ENCODE measurements around a stretch of chr1.

- PRO-cap, 2 experiments, result no peak in any of the 2 experiments
- RAMPAGE, long total RNA, 5 experiments, result no peak in any of the 5 experiments
Measured at GRCh38 chr1:233332004-233332583, 4.6 kb downstream of the MAP3K21 start.

DNA sequence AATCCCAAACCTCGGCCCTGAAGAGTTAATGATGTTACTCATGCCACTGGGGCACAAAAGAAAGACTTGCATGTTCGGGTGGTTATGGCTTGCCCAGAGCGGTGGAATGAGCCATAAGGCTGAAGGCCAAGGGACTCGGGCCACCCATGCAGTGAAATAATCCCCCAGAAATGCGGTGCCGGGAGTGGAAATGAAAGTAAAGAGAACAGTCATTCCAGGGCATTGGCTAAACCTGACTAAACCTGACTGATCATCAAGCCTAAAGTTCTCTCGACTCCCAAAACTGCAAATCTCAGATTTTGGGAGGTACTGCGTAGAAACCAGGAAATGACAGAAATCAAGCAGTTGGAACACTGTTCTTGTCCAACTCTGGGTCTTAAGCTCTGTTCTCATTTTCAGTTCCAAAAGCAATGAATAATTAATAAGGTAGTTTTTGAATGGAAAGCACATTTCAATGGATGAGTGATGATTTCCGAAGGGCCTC lies 20.8 kb upstream of the TARBP1 start:
- PRO-cap, 2 experiments, result peak in 1 of 2 experiments; most common plus-strand start position 229 of the sequence (in 1)
- RAMPAGE, long total RNA, 5 experiments, result no peak in any of the 5 experiments

DNA sequence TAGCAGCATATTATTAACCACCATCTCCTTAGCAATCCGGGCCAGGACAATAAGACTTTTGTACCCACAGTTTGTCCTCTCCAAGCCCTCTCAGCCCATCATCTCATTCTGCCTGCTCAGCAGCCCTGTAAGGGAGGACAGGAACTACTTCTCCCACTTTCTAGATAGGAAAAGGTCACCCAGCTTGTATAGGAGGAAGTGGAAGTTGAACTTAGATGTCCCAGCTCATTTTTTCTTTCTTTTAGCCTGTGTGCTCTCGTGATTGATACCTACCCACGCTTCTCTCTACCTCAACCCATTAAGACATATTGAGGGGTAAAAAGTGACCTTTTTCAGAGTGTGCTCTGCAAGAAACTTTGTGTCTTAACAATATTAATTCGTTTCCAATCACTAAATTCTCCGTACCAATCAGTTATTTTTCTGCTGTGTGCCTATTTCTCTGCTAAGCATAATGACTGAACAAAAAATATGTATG lies 49.6 kb upstream of the TARBP1 start:
- PRO-cap, 2 experiments, result no peak in any of the 2 experiments
- RAMPAGE, long total RNA, 5 experiments, result no peak in any of the 5 experiments

- PRO-cap, 2 experiments, result peak in 2 of 2 experiments; most common plus-strand start chr1:234539096 (in 1); most common minus-strand start chr1:234539046 (in 2)
- RAMPAGE, long total RNA, 5 experiments, result no peak in any of the 5 experiments
Measured at GRCh38 chr1:234538772-234539559, 60.0 kb upstream of the TARBP1 start.

DNA sequence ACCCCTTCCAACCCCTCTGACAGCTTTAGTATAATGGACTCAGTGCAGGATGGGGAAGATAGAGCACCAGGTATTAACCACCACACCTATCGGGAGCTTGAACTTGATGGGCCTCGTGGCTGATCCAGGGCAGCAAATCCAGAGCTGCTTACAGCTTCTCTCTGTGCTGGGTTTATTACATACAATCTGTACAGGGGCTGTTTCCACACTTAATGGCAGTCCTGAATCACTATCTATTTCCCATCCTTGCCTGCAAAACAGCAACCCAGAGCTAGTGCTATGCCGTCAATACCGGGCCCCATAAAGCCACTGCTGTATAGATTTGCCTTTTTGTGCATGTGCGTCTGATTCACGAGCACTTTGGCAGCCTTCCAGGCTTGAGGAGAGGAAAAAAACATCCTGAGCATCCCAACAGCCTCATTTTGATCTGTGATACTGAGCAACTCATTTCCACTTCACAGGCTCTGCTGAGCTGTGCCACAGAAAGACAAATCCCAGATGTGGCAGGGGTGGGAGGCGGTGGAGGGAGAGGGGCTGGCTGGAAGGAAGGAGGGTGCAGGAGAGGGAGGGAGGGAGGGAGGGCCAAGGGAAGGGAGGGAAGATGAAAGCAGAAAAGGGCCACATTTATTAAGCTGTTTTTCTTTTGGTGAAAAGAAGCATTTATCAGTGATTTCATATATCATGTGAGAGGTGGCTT lies 65.2 kb upstream of the TARBP1 start:
- PRO-cap, 2 experiments, result peak in 1 of 2 experiments; most common plus-strand start position 420 of the sequence (in 1); most common minus-strand start position 290 of the sequence (in 1)
- RAMPAGE, long total RNA, 5 experiments, result no peak in any of the 5 experiments

GRCh38 chr1:234547002-234547302 lies 63.0 kb downstream of the IRF2BP2 start:
- PRO-cap, 2 experiments, result no peak in any of the 2 experiments
- RAMPAGE, long total RNA, 5 experiments, result no peak in any of the 5 experiments

GRCh38 chr1:234598007-234598364 lies 12.0 kb downstream of the IRF2BP2 start:
- PRO-cap, 2 experiments, result no peak in any of the 2 experiments
- RAMPAGE, long total RNA, 5 experiments, result no peak in any of the 5 experiments

DNA sequence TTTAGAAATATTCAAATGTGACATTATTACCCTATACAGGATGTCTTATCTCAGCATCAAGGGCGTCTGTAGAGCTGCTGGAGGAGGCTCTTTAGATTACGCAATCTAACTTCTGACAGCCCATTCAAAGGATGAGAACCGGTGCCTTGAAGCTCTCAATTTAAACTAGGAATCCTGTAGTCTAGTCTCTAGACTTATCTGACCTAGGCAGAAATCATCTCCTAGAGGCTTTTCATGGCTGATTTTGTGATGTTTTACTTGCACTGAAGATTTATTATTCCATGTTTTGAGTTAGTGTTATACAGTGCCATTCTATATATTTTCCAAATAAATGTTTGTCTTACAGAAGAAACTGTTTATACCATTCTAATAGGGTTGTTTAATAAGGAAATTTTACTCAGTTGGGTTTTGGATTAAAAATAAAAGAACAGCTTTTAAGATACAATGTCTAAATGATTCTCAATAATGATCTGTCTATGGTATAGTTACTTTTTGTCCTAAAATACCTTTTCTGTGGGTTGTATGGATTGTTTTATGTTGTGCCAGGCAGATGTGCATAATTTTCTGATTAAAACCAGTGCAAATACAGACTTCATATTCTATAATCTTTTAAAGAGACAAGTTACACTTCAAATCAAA lies 8.1 kb downstream of the IRF2BP2 start:
- PRO-cap, 2 experiments, result peak in 1 of 2 experiments; most common plus-strand start position 123 of the sequence (in 1)
- RAMPAGE, long total RNA, 5 experiments, result no peak in any of the 5 experiments

DNA sequence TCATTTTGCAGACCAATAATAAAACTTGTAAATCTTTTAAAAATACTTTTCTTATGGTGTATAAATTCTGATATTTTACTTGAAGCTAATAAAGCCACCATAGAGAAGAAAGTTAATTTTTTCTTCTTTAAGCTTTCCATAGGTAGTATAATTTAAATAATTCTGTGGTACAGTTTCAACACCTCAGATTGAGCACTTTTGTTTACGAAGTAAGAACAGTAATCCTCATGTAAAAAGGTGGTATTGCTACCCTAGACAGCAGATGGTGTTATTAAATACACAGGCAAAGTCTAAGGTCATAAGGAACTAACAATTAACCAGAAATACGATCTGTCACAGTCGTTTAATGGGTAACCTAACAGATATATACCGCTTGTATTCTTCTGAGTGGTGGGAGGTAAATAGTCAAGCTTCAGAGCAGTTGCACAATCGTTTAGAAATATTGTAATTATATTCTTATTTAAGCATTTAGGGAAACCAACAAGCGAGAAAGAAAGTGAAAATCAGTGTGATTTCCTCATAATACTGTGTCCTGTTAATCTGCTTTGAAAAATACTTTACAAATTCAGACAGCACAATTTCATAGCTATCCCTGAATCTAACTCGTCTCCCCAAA lies 9.8 kb upstream of the IRF2BP2 start:
- PRO-cap, 2 experiments, result no peak in any of the 2 experiments
- RAMPAGE, long total RNA, 5 experiments, result no peak in any of the 5 experiments

DNA sequence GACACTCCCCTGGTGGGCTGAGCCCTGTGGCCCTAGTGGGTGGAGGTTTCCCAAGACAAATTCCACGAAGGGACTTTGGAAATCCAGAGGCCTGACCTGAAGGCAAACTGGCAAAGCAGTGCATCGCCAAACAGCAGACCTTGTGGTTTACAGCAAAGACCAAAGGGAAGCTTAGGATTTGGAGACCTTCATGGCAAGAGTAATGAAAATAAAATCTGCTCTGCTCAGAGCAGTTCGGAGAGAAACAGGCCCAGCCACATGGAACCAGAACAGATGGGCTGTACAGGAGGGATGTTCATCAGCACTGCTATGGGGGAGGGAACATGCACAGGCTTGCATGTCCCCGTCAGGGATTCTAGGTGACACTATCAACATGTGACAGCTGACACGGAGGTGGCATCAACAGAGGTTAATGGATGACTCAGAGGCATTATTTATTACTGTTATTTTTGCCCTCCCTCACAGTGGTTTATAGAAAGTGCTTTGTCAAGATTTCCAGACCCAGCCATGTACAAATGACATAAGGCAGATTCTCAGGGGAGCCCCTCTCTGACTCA lies 90.1 kb upstream of the IRF2BP2 start:
- PRO-cap, 2 experiments, result peak in 1 of 2 experiments; most common minus-strand start position 309 of the sequence (in 1)
- RAMPAGE, long total RNA, 5 experiments, result no peak in any of the 5 experiments

- PRO-cap, 2 experiments, result peak in 2 of 2 experiments; most common plus-strand start chr1:234720068 (in 1); most common minus-strand start chr1:234719590 (in 1)
- RAMPAGE, long total RNA, 5 experiments, result no peak in any of the 5 experiments
Measured at GRCh38 chr1:234719429-234720309, 109.7 kb upstream of the IRF2BP2 start.

DNA sequence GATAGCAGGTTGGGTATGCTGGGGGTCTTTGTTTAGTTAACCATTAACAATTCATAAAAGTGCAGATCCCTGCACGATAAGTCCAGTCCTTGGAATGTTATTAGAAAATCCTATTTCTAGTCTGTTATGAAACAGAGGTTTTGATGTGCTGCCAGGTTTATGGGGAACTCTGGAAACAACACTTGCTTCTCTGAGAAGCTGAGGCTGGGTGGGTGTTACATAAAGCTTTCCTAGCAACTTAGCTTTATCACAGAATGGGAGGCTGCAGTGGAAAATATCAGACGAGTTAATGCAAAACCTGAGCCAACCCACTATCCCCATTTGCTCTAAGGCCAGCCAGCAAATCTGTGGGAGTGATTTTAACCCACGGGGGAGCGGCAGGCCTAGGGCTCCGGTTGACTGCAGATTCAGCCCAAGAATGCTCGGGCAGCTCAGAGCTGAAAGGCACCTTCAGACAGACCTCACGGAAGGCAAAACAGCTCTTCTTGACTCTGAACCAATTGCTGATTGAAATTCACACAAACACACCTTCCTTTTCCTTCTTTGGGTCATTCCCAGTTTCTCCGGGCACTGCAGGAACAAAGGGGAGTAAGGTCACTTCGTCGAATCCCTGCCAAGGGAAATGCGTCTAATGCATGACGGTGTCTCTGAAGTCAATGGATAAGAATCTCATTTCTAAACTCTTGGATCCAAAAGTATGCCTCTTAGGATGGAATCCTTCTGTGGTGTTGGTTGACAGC lies 111.7 kb upstream of the IRF2BP2 start:
- PRO-cap, 2 experiments, result peak in 2 of 2 experiments; most common plus-strand start position 415 of the sequence (in 2); most common minus-strand start position 420 of the sequence (in 2)
- RAMPAGE, long total RNA, 5 experiments, result no peak in any of the 5 experiments

DNA sequence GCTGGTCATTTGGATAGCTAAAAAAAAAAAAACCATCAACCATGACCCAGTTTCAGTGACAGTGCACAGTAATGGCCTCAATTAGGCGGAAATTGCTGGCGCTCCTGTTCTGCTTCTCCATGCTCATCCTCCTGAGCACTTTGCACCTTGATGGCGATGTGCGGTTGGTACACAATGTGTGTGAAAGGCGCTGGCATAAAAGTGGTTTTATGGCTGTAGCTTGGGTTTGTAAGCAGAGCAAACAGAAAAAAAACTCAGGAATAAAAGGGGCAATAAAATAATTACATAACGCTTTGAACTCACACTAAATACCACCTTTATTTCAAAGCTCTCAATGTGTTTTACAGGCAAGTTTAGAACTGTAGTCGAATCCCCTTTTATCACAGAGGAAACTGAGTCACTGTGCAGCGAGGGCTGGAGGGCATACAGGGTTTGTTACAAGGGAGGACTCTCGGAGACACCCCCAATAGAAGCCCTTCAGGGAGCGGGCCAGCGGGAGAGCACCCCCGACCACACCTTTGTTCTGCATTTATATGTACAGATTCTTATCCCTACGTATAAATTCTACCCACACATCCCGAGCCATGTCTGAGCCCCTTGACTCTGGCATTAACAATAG lies 213.4 kb upstream of the IRF2BP2 start:
- PRO-cap, 2 experiments, result no peak in any of the 2 experiments
- RAMPAGE, long total RNA, 5 experiments, result no peak in any of the 5 experiments

DNA sequence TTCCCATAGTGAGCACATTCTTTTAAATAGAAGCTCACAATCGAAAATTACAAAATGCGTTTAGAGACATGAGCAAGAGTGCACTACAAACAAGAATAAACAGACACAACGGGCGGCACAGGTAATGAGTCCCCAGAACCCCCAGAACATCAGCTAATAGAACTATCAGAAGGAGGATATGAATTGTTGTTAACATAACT lies 235.6 kb upstream of the IRF2BP2 start:
- PRO-cap, 2 experiments, result no peak in any of the 2 experiments
- RAMPAGE, long total RNA, 5 experiments, result no peak in any of the 5 experiments

- PRO-cap, 2 experiments, result no peak in any of the 2 experiments
- RAMPAGE, long total RNA, 5 experiments, result no peak in any of the 5 experiments
Measured at GRCh38 chr1:234863462-234863959, 253.5 kb upstream of the IRF2BP2 start.

- PRO-cap, 2 experiments, result peak in 1 of 2 experiments; most common minus-strand start chr1:234866549 (in 1)
- RAMPAGE, long total RNA, 5 experiments, result no peak in any of the 5 experiments
Measured at GRCh38 chr1:234865933-234866906, 256.2 kb upstream of the IRF2BP2 start.

DNA sequence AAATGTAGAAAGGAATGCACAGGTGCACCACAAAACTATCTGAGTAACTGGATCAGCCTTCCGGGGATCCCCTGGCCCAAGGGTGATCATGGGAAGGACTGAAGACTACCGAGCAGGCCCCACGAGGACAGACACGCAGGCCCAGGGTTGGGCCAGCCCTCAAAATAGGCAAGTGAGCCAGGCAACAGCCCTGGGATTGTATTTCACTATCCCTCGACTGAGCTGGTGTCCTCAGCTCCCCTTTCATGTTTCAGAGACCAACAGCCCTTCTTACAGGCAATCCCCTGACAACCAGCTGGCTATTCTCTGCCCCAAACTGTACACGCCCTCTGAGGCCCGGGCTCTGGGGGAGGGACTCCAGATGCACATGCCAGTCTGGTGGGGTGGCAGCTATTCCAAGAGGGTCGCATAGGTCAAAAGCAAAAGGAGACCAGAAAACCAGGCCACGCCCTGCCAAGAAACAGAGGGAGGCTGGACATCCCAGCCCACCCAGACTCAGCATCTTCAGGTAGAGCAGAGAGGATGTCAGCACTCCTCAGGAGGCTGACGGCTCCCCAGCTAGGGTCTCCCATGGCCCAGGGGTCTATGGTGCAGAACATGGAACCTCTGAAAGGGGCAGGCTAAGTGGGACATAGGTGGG lies 243.0 kb downstream of the TOMM20 start:
- PRO-cap, 2 experiments, result no peak in any of the 2 experiments
- RAMPAGE, long total RNA, 5 experiments, result no peak in any of the 5 experiments

DNA sequence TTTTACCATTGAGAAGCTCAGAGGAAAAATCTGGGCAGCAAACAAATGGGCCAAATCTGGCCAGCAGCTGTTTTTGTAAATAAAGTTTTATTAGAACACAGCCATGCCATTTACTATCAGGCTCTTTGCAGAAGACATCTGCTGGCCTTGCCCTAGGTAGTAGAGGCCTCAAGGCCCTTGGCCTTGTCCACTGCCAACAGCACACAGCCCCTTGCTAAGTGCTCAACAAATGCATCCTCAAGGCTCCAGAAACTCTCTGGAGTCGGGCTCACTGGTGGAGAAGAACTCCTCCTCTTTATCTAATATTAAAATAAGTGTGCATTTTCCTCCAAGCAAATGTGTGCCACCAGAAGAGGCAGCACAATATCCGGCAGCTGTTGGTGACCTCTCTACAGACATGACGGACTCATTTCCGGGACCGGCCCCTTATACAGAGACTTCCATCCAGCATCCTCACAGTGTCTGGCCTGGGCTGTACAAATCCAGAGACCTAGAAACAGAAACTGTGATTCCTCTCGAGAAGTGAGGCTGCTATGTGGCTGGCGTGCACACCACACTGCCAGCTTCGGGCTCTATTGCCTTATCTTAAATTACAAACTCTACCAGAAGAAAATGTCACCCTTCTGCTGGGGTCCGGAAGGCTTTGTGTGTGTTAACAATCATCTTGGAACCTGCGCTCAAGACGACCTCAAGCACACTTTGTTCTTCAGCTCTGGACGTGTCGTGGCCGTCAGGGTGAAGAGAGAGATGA lies 203.9 kb downstream of the TOMM20 start:
- PRO-cap, 2 experiments, result no peak in any of the 2 experiments
- RAMPAGE, long total RNA, 5 experiments, result no peak in any of the 5 experiments

DNA sequence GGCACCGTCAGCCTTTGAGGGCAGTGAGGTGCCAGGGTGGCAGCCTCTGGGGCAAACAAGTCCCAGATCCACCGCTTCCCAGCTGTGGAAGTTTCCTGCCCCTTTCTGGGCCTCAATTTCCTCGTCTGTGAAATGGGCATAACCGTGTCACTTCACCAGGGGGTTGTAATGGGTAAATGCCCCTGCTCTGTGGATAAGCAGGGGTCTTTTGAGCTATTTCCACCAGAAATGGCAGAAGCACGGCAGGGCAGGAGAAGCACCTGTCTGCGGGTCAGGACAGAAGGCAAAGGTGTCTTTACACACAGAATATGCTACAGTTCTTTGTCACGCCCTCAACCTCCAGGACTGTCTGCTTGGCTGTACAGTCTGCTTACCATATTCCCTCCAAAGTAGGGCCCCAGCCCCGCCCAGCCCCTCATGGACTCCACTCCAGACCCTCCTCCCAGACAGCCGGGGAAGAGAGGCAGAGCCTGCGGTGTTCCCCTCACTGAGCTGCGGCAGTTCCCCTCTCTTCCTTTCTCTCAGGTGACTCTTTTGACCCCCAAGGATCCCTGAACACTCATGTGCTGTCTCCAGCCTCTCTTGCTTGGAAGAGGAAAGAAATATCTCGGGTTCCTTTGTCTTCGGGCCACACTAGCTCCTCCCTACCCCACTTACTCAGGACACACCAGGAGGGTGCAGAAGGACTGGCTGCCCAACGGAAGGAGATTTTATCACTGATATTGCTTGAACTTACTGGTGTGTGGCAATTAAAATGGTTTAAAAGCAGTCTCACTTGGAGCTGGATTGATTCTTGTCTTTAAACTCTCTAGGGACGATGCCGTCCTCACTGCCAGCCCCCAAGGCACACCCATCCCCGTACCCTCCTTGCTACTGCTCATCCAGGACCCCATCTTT lies 169.9 kb downstream of the TOMM20 start:
- PRO-cap, 2 experiments, result no peak in any of the 2 experiments
- RAMPAGE, long total RNA, 5 experiments, result no peak in any of the 5 experiments

- PRO-cap, 2 experiments, result peak in 2 of 2 experiments; most common plus-strand start chr1:234962802 (in 2); most common minus-strand start chr1:234962159 (in 2)
- RAMPAGE, long total RNA, 5 experiments, result no peak in any of the 5 experiments
Measured at GRCh38 chr1:234961704-234963085, 166.4 kb downstream of the TOMM20 start.

All from thyroid gland (tissue), 7 donors.